ENCODE results near the gene GPR75.

DNA sequence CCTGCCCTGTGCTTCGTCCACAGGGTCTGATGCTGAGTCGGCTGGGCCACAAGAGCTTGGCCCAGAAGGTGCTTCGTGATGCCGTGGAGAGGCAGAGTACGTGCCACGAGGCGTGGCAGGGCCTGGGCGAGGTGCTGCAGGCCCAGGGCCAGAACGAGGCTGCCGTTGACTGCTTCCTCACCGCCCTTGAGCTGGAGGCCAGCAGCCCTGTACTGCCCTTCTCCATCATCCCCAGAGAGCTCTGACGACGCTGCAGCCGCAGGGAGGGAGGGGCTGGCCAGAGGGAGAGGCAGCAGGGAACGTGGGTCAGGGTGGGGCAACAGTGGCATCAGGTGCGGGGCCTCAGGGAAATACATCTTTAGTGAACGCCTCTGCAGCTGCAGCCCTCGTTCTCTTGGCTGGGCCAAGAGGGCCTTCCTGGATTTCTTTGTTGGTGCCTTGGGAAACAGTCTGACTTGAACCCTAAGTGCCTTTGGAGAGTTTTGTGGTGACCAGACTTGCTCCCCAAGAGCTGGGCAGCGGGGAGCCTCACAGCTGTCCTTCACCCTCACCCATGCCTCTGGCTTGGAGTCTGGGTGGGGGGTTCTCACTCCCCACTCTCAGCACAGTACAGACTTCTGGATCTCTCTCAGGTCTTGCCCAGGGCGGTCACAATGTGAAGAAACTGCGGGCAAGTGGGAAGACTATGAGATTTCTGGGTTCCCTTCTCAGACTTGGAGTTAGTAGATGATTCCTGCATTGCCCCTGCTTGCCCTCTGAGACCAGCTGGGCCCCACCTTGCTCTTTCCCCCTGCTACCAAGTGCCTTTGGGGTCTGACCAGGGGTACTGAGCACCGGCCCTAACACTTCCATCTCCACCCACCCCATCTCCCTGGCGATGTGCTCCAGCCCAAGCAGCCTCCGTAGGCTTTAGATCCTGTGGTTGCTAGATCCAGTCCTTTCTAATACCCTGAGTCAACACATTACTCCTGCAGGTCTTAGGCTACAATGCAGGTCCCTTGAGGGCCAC, 81.1 kb downstream of the STPG4 start:
- PRO-cap, result no peak

DNA sequence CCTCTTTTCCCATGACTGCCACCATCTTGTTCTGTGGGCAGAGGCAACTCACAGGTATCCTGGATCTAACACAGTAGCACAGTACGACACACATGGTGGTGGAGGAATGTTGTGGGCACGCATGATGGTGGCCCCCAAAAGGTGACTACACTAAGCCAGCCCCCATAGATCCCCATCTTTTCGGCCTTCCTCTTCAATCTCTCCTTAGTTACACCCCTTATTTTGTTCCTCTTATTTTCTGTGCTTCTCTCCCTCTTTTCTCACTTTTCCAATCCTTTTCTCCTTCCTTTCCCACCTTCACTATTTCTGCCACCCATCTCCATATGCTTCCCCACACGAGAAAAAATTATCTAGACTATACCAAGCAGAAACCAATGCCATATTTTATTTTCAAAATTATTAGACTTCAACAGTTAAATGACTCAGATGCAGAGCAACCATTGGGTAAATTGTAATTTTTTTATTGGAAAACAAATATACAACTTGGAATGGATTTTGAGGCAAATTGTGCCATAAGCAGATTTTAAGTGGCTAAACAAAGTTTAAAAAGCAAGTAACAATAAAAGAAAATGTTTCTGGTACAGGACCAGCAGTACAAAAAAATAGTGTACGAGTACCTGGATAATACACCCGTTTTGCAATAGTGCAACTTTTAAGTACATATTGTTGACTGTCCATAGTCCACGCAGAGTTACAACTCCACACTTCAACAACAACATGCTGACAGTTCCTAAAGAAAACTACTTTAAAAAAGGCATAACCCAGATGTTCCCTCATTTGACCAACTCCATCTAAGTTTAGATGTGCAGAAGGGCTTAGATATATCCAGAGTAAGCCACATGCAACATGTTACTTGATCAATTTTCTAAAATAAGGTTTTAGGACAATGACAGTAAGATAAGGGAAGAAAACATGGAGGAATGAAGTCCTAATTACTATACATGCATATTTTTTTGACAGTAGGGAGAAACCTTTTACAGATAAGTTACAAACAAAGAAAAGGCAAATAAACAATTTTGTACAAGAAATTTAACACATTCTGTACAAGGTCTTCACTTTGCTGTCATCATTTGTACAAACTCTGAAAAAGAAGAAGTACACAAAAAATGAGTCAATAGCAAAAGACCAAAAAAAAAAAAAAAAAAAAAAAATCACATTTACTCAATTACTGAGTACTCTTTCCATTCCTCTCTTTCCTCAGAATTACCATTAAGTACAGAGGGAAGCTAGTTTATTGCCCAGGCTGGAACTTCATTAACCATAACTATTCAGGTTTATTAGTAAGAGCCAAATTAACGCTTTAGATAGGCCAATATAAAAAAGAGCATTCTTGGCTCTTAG, 5.1 kb upstream of the STPG4 start:
- PRO-cap, result no peak

DNA sequence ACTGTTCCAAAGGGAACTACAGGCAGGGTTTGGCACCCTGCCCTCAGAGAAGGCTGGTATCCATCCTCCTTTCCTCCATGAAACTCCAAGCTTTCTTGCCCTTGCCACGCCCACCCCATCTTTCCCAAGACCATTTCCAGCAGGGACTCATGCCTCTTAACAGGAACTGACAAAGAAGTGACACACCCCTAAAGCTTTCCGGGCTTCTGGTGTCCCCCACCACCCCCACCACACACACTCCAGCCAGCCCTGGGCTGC, 93.3 kb upstream of the CALM2 start:
- PRO-cap, result no peak

GRCh38 chr2:47301050-47301685, 67.9 kb upstream of the EPCAM start:
- PRO-cap, result no peak

DNA sequence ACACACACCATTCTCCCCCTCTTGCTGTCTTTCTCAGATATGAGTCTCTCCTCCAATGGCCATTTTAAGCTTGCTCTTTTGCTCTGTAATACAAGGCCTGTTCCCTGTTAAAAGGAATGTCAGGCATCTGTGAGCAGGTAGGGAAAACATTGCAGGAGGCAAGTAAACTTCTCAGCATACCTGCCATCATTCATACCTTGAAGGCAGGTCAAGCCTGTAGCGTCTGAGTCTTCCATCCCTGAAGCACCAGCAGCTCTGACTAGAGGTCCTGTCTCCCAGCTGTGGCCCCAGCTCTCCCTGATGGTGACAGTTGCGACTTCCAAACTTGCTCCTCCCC, 32.9 kb upstream of the EPCAM start:
- PRO-cap, result no peak

DNA sequence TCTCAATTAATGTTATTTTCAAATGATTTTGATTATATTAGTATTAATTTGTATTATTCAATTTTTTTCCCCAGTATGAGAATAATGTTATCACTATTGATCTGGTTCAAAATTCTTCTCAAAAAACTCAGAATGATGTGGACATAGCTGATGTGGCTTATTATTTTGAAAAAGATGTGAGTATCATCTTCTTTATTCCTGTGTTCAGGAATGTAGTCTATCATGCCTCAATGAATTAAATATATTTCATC, 9.7 kb downstream of the EPCAM start:
- PRO-cap, result no peak

DNA sequence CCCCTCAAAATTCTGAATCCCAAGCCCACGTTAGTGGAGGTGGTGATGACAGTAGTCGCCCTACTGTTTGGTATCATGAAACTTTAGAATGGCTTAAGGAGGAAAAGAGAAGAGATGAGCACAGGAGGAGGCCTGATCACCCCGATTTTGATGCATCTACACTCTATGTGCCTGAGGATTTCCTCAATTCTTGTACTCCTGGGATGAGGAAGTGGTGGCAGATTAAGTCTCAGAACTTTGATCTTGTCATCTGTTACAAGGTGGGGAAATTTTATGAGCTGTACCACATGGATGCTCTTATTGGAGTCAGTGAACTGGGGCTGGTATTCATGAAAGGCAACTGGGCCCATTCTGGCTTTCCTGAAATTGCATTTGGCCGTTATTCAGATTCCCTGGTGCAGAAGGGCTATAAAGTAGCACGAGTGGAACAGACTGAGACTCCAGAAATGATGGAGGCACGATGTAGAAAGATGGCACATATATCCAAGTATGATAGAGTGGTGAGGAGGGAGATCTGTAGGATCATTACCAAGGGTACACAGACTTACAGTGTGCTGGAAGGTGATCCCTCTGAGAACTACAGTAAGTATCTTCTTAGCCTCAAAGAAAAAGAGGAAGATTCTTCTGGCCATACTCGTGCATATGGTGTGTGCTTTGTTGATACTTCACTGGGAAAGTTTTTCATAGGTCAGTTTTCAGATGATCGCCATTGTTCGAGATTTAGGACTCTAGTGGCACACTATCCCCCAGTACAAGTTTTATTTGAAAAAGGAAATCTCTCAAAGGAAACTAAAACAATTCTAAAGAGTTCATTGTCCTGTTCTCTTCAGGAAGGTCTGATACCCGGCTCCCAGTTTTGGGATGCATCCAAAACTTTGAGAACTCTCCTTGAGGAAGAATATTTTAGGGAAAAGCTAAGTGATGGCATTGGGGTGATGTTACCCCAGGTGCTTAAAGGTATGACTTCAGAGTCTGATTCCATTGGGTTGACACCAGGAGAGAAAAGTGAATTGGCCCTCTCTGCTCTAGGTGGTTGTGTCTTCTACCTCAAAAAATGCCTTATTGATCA, 16.4 kb downstream of the MSH6 start:
- PRO-cap, result no peak

DNA sequence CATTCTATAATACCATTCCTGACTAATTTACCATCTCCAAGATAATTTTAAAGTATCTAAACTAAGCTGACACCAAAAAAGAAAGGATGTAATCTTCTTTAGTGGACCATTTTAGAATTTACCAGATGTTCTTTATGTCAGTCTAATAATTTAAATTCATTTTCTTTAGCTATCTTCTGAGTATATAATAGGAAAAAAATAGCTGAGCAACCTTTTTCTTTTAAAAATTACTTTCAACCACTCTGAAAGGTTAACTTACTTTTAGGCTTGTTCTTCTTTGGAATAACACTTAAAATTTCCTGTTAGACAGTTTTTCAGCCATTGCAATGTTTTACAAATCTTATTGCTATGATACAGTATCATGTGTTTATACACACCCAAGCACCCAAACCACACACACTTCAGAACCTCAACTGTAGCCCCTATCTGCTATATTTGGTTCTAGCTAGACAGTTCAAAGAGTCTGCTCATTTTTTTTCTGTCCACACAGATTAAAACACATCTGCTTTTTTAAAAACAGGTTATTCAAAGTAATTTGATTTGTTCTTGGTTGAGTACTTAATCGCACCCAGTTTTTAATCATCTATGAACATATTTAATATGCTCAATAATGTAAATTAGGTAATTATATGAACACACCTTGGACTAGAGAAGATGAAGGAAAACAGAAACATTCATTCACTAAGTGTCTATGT, 17.8 kb downstream of the FBXO11 start:
- PRO-cap, result no peak

GRCh38 chr2:47897080-47897756, 9.1 kb downstream of the FBXO11 start:
- PRO-cap, result no peak

DNA sequence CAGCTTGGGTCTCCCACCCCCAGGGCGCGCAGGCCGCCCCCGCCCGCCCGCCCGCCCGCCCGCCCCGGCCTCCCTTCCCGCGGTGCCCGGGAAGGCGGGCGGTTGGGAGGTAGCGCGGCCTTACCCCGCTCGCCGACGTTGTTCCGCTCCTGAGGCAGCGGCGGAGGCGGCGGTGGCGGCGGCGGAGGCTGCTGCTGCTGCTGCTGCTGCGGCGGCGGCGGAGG, 1.0 kb downstream of the FBXO11 start:
- PRO-cap, result bidirectional peak, plus-strand start outside the sequence, minus-strand start at position 140 of the sequence

DNA sequence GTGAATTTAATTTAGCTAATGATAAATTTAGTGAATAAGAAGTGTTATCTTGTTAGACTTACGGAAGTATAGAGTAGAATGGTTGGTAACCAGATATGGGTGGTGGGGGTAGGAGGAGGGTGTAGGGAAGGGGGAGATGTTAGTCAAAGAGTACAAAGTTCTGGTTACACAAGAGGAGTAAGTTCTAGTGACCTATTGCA, 30.6 kb downstream of the FOXN2 start:
- PRO-cap, result no peak

GRCh38 chr2:48478881-48479682, 38.5 kb downstream of the PPP1R21 start:
- PRO-cap, result no peak

DNA sequence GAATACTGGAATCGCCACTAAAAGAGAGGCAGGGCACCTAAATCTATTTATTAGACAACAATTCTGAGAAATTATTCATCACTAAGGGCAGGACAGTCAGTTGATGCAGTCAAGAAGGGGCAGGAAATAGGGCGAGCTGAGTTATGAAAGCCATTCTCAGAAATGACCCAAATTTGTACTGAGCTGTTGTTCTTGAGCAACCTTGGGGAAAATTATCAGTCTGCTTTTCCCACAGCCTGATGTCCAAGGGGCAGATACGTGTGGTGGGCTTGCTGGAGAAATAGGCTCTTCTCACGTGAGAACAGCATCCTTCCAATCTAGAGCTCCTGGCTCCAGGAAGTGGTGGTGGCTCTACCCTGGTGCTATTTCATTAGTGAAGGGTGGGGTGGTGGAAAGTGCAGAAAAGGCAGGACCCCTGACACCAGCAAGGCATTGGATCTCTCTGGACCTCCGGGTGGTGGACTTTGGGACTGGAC, 38.6 kb downstream of the STON1 start:
- PRO-cap, result no peak

DNA sequence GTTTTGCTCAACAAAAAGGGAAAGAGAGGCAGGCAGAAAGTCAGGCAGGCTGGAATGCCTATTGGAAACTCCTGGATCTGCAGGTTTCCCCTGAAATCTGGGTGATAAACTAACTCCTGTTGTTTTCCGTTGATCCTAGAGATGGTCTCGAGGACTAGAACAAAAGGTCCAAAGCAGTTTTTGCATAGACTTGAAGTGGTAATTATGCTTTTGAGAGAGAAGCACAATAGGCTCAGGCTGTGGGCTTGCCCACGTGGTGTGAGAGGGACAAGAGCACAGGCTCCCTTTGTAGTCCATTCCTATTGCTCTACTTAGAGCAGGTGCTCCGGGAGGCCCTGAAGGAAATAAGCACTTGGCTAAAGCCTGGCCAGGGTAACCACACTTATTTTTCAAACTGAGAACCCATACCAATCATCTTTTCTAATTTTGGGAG, 31.9 kb upstream of the GTF2A1L start:
- PRO-cap, result no peak

GRCh38 chr2:52934202-52934964, 833.2 kb upstream of the CHAC2 start:
- PRO-cap, result no peak

DNA sequence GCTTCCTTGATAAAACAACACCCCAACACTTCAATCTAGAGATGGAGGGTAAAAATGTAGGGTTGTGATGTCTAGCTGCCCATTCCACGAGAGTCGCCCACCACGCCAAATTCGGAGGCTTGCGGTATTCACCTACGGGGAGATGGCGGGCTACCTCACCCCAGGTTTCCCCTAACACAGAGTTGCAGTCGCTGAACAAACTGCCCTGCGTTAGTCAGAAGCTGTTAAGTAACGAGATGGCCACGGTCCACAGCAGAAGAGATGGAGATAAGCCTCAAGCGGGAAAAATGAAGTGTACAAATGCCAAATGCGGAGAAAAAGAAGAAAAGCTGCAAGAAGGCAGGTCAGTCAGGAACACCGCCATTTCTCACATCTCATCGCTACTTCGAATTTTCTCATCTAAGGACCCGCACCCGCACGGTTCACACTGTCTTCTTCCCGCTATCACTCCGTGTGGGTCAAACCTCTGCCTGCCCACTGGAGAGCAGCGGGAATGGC, 417 bp downstream of the ASB3 start:
- PRO-cap, result no peak

DNA sequence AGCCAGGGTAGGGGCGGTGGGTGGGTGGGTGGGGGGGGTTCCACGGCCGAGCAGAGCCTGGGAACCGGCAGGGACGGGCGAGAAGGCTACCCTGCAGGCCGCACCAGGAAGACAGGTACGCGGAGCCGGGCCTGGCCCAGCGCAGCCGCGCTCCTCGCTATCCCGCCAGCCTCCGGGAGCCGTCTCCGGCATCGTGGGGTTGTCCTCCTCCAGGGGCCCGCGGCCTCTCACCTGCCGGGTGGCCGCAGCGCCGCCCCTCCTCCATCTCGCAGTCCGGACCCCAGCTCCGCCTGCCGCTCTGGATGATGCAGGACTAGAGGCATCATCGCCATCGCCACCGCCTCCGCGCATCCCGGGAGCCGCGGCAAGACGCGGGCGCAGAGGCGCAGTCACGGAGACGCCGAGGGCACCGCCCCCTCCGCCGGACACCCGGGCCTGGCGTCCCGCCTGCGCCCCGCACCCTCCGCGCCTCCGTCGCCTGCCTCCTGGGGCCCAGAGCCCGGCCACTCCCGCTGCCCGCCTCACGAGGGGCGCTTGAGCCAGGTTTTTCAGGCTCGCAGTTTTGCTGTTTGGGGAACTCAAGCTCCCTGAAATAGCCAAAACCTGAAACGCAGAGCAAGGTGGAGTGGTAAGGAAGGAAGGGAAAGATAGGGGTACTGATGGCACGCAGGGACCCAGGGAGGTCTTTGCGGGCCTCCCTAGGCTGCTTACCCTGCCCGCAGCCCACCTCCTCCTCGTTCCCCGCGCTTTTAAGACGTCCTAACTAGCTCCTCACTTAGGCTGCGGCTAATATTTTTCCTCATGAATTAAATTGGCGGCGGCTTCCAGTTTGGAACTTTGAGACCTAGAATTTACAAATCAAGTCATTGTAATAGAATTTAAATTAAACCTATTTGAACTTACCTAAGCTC, at the start of gene GPR75:
Gene GPR75 (minus strand): TSS at position 371 of the 911 bp plus-strand sequence.
- PRO-cap, result no peak

- PRO-cap, result no peak
Observed at GRCh38 chr2:53903112-53904226, 43.7 kb upstream of the GPR75 start.

DNA sequence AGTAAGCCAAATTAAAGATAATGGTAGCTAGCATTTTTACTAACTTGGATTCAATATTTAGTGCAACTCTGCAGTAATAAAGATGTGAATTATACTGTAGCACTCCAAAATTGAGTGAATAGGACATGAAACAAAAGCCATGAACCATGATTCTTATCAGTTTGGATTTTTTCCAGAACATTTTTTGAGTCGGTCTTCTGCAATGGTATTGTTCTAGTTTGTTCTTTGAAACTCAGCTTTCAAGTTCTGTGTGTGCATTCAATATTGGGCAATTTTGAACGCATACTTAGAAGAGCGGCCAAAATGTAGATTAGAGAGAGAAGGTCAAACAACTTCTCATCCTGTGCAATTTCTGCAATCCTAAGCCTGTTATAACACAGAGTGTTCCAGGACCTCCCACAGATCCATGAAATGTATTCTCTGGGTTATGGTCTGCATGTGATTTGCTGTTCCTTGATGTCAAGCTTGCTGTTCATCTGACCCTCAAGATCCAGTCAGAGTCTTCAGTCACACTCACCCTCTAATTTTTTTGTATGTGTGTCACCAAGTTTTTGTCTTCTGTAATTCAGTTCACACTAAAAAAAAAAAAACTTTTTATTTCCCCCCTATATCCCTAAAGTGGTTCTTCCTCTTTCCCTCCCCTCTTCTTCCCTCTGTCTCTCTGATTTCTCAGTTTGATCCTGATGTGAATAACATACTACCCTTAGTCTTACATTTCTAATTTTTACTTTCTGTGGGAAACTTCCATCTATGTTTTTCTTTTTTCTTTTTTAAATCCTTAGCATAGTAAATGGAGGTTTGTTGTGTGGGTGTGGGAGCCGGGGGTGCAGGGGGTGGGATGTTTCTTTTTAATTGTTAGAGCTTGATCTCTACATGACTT, 48.2 kb downstream of the TSPYL6 start:
- PRO-cap, result no peak

- PRO-cap, result no peak
Observed at GRCh38 chr2:54430585-54431115, 25.5 kb upstream of the SPTBN1 start.